ENCODE measurements around a stretch of chr12.

- PRO-cap, 3 experiments = no peak in any of the 3 experiments
- RAMPAGE, long total RNA = no peak
Observed at GRCh38 chr12:57031055-57031353, 14.7 kb upstream of the TAC3 start.

- PRO-cap, 3 experiments = no peak in any of the 3 experiments
- RAMPAGE, long total RNA = no peak
Observed at GRCh38 chr12:57043749-57044319, 6.1 kb downstream of the MYO1A start.

DNA sequence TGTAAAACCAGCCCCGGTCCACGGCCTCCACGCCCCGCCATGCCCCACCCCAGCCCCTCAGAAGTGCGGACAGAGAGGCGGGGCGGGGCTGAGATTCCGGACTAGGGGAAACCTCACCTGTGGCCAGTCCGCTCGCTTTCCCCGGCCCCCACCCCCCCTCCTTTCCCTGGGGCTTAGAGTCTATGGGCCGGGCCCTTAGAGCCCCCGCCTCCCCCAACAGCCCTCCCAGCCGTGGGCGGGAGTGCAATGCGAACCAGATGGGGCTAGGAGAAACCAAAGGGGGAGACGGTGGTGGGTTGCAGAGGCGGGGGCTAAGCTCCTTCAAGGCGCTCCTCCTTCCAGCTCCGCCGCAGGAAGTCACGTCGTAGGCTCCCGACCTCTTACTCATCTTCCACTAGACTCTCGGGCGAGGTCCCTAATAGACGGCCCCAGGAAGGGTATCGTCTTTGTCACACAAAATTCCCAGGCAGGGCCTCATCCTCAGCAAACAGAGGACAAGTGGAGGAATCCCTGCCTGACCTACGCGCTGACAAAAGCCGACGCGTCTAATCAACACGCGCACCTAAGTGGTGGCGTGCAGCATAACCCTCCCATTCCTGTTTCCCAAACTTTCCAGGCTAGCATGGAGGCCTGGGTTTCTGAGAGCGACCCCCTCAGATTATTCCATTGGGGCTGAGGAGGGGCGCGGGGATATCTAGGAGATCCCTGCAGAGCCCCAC lies 1.1 kb upstream of the NAB2 start:
- PRO-cap, 3 experiments = peak in 2 of 3 experiments; most common plus-strand start position 256 of the sequence (in 2); most common minus-strand start position 95 of the sequence (in 1)
- RAMPAGE, long total RNA = no peak

DNA sequence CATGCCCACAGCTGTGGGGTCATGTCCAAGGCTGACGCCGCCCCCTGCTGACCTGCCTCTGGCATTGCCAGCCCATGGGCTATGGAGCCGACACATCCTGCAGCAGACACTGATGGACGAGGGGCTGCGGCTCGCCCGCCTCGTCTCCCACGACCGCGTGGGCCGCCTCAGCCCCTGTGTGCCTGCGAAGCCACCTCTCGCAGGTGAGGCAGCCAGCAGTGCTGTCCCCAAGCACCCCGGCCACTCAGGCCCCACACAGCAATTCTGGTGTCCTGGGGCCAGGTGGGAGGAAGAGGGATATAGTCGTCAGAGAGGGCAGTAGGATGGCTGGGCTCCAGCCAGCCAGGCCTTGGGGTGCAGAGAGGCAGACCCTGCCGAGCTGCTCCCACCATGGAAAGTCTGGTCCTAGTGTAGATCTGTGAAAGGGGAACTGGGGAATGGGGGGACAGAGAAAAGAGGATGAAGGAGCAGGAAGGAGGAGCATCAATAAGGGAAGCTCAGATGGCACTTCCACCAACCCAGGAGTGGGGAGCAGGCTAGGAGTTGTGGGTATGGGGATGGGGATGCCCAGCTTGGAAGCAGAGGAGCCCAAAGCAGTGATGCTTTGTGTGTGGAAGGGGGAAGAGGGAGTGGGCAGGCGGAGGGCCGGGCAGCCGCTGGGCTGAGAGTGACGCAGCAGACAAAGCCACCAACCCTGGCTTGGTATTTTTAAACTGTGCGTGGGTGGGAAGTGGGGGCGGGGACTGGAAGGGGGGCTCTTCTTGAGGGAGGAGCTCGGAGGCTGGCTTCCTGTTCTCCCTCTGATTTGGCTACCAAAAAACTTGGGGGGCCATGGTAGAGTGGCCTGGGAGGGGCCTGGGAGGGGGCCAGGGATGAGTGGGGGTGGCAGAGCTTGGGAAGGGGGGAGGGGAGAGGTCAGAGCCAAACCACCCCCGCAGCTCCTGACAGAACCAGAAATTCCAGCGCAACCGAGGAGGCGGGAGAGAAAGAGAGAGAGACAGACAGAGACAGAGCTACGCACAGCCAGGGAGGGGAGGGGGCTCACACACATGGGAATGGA lies 4.8 kb downstream of the NAB2 start:
- PRO-cap, 3 experiments = peak in 1 of 3 experiments; most common plus-strand start position 742 of the sequence (in 1); most common minus-strand start position 626 of the sequence (in 1)
- RAMPAGE, long total RNA = no peak

DNA sequence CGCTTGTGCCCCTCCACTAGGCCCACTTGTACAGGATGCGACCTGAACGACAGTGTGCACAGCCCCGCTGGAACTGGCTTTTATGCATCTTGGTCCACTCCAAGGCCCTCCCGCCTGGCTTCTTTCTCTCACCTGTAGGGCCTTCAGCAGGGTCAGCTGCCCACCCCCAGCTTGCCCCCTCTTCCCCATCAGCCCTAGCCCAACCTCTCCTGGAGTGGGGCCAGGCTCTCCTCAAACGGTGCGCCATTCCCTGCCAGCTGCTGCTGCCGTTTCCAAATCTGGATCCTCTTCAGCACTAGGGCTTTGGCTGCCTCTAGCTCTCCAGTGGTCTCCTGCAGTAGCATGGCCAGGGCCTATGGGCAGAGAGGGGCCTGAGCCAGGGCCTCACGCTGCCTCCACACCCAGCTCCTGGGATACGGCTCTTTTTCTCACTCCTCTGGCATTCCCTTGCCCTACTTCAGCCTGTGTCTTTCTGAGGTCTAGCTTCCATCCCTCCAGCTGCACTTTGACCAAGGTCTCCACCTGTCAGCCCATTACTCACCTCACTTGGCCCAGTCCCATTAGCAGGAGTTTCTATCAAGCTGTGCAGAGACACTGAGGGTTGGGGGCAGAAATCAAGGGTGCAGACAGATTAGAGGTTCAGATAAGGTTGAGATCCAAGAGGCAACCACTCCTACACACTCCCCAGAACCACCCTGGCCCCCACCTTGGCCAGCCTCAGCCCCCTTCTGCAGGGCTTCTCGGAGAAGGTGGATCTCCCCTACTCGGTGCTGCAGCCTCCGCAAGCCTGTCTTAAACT lies 5.0 kb downstream of the STAT6 start:
- PRO-cap, 3 experiments = no peak in any of the 3 experiments
- RAMPAGE, long total RNA = no peak

- PRO-cap, 3 experiments = peak in 3 of 3 experiments; most common plus-strand start chr12:57127451 (in 3); most common minus-strand start chr12:57127849 (in 3)
- RAMPAGE, long total RNA = no peak
Observed at GRCh38 chr12:57126971-57128192, 901 bp upstream of the LRP1 start.

DNA sequence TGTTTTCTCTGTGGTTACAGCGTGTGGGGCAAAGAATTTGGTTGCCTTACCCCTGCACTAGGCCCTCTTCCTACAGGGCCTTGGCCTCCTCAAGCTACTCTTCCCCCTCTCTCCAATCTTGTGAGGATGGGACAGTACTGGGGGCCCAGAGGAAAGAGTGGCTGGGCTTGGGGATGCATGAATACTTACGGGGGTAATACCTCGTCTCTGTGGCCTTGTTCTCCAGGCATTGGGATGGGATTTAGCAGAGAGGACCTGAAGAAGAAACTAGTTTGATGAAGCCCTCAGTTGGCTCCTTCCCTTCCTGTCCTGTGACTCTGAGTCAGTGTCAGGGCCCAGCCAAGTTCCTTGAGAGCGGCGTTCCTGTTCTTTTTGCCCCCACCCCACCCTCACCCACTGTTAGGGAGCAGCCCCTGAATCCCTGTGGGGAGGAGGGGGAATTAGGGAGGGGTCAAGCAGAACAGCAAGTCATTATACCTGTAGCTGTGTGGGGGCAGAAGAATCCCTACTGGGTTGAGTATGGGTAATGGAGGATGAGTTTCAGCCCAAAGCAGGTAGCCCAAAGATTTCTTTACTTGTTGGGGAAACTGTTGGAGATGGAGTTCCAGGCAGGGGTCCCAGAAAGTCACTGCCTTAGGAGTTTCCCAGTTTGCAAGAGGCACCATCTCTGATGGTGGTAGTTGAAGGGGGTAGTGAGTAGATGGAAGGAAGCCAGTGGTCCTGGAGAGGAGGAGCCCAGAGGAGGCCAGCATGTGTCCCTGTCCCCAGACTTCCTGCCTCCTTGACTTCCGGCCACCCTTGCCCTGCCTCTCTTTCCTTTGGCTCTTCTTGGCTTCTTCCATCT lies 24.5 kb downstream of the LRP1 start:
- PRO-cap, 3 experiments = no peak in any of the 3 experiments
- RAMPAGE, long total RNA = no peak

DNA sequence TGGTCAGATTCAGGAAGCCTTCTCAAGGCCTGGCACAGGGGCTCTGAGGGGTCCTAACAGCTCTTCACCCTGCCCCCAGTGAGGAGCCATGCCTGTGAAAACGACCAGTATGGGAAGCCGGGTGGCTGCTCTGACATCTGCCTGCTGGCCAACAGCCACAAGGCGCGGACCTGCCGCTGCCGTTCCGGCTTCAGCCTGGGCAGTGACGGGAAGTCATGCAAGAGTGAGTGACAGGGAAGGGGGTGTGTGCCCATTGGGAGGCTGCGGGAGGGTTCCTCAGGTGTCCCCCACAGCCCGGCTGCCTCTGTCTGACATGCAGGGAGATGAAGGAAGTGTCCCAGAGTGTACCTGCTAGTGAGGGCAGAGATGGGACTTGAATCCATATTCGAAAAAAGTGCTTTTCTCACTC lies 28.4 kb downstream of the LRP1 start:
- PRO-cap, 3 experiments = no peak in any of the 3 experiments
- RAMPAGE, long total RNA = no peak

GRCh38 chr12:57185452-57186062 lies 31.0 kb upstream of the NXPH4 start:
- PRO-cap, 3 experiments = no peak in any of the 3 experiments
- RAMPAGE, long total RNA = no peak

GRCh38 chr12:57186984-57187778 lies 29.4 kb upstream of the NXPH4 start:
- PRO-cap, 3 experiments = no peak in any of the 3 experiments
- RAMPAGE, long total RNA = no peak

DNA sequence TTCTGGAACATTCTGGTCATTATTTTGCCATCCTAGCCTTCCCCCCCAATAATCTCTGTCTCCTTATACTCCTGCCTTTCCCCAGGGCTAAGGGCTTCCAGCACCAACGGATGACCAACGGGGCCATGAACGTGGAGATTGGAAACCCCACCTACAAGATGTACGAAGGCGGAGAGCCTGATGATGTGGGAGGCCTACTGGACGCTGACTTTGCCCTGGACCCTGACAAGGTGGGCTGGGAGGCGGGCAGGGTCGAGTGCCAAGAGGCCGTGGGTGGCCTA lies 4.6 kb upstream of the NXPH4 start:
- PRO-cap, 3 experiments = no peak in any of the 3 experiments
- RAMPAGE, long total RNA = no peak

GRCh38 chr12:57242017-57242991 lies 5.4 kb upstream of the NDUFA4L2 start:
- PRO-cap, 3 experiments = peak in 3 of 3 experiments; most common plus-strand start chr12:57242578 (in 3); most common minus-strand start chr12:57242790 (in 2)
- RAMPAGE, long total RNA = no peak

- PRO-cap, 3 experiments = no peak in any of the 3 experiments
- RAMPAGE, long total RNA = no peak
Observed at GRCh38 chr12:57242992-57244284, 6.5 kb upstream of the NDUFA4L2 start.

- PRO-cap, 3 experiments = no peak in any of the 3 experiments
- RAMPAGE, long total RNA = no peak
Observed at GRCh38 chr12:57372077-57372452, 58.8 kb downstream of the R3HDM2 start.

DNA sequence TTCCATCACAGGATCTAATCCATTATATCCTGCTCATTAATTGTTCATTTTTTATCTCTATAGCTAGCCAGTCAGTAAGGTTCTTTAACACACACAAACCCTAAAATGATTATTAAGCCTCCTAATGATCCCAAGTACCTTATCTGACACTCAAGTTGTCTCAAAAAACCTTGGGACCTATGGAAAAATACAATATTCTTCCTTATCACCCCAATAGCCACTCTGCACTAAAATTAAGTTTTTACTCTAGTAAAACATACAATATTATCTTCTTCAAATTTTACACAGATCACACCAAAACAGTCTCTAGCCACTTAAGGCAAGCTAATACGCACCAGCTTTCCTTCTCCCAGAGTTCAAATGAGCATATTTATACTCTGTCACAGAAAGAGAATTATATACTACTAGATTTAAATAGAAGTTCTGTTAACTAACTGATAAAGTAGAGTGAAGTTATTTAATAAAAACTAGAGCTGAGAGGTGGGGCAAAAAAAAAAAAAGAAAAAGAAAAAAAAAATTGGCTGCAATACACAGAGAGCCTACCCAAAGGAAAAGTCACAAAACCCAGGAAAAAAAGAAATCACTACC lies 21.7 kb downstream of the R3HDM2 start:
- PRO-cap, 3 experiments = no peak in any of the 3 experiments
- RAMPAGE, long total RNA = no peak

DNA sequence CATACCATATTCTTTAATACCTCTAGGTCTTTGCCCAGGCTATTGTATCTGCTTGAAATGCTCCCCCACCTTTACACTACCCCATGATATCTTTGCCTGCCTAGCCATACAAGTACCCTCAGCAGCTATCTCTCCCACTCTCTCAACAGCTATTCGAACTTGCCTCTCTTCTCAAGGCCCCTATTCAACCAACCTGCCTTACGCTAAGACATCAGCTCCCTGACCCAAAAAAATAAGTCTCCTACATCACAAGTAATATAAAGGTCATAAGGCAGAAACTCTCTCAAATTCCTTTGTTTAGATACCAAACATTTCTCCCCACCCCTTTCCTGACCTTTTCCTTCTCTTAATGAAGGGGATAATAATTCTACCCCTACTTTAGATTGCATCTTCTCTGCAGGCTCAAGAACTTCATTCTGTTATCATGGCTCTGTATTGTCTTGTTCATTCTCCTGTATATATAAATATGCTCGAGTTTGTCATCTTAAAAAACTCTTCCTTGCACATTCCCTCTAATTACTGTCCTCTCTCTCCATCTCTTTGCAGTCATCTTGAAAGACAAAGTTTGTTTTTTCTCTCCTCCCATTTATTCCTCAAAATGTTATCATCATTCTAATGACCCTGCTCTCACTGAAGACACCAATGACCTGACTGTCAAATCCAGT lies 11.0 kb downstream of the R3HDM2 start:
- PRO-cap, 3 experiments = no peak in any of the 3 experiments
- RAMPAGE, long total RNA = no peak

GRCh38 chr12:57458561-57459520 lies 744 bp upstream of the GLI1 start:
- PRO-cap, 3 experiments = peak in 3 of 3 experiments; most common plus-strand start chr12:57459093 (in 1); most common minus-strand start chr12:57459009 (in 2)
- RAMPAGE, long total RNA = no peak

- PRO-cap, 3 experiments = no peak in any of the 3 experiments
- RAMPAGE, long total RNA = no peak
Observed at GRCh38 chr12:57491205-57492301, 3.7 kb downstream of the MARS1 start.

DNA sequence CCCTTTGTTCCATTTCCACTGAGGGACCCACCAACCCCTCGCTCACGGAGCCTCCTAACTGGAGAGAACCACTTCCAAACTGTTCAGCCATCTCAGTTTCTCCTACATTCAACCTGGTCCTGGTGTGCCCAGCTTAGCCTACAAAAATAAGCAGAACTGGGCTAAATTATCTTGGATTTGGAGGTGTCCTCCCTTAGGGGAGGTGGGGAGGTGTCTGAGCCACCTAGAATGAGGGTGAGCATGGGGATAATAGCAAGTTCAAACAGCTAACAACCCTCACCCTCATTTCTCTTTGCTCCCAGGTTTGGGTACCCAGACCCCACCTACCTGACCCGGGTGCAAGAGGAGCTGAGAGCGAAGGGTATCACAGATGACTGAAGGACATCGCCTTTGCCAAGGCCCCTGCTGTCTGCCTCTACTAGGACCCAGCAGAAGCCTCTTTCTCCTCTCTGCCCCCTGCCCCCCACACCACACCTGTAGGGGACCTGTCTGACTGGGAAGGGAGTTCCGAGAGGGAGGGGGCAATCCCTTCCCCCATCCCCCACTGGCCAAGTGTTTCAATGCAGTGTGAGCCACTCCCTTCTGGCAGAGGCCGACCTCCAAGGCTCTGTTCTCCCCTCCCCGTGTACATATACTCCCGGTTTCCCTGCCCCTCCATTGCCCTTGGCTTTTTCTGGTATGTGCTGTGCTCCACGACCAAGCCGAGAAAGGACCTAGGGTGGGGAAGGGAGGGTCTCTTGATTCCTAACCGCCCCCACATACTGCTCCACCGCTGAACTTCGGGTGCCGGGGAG lies 2.3 kb upstream of the ARHGEF25 start:
- PRO-cap, 3 experiments = no peak in any of the 3 experiments
- RAMPAGE, long total RNA = no peak

GRCh38 chr12:57612769-57613756 lies 1.8 kb downstream of the ARHGEF25 start:
- PRO-cap, 3 experiments = no peak in any of the 3 experiments
- RAMPAGE, long total RNA = no peak